Kidney epithelial cell (primary cell): Measurements from ENCODE around the genes FRA10AC1, TBC1D12, HELLS and CYP2C9.

DNA sequence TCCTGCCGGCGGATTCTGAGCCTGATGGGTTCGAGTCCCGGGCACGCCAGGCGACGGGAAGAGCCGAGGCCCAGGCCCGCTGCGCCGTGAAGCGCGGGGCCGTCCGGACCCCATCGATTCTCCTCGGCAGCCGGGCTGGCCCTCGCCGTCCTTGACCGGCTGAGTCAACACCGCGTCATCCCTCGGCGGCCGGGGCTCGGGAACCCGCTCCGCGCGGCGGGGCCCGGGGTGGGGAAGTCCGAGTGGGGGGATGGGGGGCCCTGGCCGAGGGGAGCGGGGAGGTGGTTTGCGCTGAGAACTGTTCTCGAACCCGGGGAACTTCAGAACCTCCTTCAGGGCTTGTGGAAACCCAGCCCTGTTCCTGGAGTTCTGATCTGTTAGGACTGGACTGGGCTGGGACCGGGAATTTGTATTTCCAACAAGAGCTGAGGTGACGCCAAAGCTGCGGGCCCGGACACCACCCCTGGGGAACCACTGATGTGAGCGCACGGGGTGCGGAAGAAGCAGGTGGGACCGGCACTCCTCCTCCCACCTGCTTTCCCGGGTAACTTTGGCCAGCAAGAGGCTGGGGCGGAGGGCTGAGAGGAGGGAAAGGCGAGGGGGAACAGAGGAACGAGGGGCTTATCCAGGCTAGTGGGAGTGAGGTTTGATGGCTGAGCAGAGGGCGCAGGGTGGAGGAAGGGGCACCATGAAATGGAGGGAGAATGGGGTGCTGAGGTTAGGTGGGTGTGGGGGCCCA, 6.3 kb downstream of the HHEX start:
- RAMPAGE, long total RNA = no peak
- RRBS = 7% methylated on average over 24 of the region's 52 CpGs

DNA sequence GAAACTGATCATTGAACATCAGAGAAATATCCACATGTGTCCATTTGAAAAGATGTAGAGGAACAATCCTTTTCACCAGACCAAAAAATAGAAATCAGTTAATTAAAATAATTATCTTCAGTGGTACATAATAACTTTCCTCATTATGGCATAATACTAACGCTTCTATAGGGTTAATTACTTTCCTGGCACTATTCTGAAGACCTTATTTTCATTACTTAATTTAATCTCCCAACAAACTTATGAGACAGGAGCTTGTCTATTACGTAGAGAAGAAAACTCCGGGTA, 30.3 kb upstream of the EXOC6 start:
- RAMPAGE, long total RNA = no peak
- RRBS = no CpG with 5 or more reads among the region's 3 CpGs

DNA sequence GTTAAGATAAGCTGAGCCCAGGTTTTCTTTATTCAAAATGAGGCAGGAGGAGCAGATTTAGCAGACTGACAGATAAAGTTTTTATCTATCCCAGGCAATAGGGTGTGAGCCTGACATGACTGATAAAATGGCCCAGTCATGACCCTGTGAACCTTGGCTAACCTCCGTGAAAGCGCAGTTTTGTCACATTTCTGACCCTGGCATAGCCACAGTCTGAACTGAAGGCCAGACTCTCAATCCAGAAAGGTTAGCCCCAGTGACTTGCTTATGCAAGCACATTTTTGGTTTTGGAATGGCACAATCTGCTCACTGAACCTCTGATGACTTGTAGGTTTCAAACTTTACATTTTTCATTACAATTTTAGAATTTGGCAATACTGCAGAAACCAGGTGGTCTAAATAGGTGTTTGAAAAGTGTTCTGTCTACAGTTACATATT, 4.4 kb downstream of the CYP26A1 start:
- RAMPAGE, long total RNA = no peak
- RRBS = no CpG with 5 or more reads among the region's 2 CpGs

DNA sequence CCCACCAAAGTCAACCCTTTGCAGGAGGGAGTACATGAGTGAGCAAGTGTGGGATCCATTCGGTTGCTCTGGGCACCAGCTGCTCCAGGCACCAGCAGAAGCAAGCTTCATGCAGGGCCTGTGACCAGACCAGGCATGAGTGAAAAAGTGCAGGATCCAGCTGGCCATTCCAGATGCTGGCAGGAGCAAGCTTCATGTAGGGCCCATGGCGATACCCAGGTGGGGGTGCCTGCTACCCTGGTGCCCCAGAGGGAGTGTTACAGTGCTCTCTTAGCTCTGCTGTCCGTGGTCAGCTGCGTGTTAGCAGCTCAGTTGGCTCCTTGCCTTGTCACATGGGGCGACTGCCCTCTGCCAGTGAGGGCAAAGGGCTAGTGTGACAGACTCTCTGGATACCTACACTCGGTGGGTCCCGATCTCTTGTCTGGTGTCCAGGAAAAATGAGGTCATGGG, 152.1 kb downstream of the CYP26A1 start:
- RAMPAGE, long total RNA = no peak
- RRBS = no CpG with 5 or more reads among the region's 7 CpGs

- RAMPAGE, long total RNA = no peak
- RRBS = no CpG with 5 or more reads among the region's 1 CpG
Measured at GRCh38 chr10:93258451-93258715, 184.7 kb downstream of the CYP26A1 start.

DNA sequence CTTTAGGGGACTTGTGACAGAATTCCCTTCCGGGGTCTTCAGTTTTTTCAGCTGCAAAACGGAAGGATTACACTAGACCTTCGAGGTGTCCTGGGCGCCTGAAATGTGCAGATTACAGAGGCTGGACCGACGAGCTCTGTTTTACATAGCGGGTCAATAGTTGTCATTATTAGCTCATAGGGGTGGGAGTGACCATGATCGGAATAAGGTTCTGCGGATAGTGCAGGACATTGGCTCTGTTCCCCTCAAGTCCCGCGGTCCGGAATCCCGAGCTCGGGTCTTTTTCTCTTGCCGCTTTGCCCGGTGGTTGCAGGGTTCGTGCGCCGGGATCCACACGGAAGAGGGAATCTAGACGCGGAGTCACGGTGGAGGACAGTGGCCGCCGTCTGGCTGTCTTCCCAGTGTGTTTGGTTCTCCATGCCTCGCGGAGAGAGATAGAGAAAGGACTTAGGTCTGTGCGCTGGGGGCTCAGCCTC, 1.4 kb downstream of the FFAR4 start:
- RAMPAGE, long total RNA = no peak
- RRBS = 63% methylated on average over 1 of the region's 28 CpGs

DNA sequence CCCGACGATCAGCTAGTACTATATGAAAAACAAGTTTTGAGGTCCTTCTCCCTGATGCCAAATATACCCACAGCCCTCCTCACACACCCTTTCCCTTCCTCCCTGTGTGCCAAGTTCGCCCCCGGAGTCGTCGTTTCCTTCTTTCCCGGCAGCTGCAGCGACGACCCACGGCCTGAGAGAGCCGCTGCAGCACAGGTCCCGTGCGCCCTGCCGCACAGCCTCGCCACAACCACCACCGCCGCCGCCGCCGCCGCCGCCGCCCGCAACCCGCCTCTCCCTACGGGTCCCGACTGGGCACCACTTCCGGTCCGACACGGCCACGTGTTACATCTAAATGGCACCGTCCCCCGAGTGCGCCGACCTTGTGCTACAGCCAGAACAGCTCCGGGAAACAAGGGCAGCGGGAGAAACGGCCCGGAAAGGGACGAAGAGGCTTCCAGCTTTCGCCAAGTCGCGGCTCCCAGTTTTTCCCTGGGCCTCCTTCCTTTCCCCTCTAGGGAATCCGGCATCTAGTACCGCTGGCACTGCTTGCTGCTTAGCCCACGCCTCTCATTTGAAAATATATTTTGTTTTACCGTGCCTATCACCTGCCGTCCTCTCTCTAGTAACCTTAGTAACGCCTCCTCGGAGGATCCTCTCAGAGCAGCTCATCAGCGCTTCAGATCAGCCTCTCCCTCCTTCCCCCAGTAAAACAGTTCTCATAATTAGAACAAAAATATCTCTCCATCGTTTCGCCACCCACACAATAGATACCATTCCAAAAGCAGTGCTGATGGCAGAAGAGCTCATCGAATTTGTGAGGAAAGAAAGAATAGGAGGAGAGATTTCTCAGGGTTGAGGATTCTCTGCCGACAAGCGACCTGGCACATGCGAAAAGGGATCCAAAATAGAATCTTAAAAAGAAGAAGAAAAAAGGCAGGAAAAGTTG, at the start of gene FRA10AC1:
FRA10AC1 (minus strand) TSS at position 305 of the 928 bp plus-strand sequence.
- RAMPAGE, long total RNA = start-site peak on the minus strand centred at position 236 of the sequence, 139 bp wide, 477 and 421 reads in 2 replicates
- RRBS = under 1% methylated on average over 11 of the region's 57 CpGs

DNA sequence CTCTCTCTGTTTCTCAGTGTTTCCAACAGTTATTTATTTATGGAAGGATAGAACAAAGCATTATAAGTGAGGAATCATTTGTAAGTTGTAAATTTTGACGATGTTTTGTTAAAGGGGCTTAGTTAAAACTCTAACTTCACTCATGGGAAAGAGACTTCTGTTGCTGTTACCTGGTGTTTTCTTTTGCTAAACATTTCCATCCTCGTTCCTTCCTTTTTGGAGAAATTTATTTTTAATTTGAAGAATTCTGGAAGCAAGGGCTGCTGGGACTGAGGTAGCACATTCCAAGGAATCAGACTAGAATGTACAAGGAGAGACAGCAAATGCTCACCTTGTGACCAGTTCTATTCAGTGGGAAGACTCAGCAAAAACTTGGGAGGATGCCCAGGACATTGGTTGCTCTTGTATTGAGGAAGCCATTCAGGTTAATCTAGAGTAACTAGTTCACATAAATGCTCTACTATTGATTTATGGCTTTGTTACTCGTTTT, 11.2 kb downstream of the PLCE1 start:
- RAMPAGE, long total RNA = no peak
- RRBS = no CpG with 5 or more reads among the region's 3 CpGs

- RAMPAGE, long total RNA = no peak
Measured at GRCh38 chr10:94213385-94213594, 149.4 kb downstream of the NOC3L start.

DNA sequence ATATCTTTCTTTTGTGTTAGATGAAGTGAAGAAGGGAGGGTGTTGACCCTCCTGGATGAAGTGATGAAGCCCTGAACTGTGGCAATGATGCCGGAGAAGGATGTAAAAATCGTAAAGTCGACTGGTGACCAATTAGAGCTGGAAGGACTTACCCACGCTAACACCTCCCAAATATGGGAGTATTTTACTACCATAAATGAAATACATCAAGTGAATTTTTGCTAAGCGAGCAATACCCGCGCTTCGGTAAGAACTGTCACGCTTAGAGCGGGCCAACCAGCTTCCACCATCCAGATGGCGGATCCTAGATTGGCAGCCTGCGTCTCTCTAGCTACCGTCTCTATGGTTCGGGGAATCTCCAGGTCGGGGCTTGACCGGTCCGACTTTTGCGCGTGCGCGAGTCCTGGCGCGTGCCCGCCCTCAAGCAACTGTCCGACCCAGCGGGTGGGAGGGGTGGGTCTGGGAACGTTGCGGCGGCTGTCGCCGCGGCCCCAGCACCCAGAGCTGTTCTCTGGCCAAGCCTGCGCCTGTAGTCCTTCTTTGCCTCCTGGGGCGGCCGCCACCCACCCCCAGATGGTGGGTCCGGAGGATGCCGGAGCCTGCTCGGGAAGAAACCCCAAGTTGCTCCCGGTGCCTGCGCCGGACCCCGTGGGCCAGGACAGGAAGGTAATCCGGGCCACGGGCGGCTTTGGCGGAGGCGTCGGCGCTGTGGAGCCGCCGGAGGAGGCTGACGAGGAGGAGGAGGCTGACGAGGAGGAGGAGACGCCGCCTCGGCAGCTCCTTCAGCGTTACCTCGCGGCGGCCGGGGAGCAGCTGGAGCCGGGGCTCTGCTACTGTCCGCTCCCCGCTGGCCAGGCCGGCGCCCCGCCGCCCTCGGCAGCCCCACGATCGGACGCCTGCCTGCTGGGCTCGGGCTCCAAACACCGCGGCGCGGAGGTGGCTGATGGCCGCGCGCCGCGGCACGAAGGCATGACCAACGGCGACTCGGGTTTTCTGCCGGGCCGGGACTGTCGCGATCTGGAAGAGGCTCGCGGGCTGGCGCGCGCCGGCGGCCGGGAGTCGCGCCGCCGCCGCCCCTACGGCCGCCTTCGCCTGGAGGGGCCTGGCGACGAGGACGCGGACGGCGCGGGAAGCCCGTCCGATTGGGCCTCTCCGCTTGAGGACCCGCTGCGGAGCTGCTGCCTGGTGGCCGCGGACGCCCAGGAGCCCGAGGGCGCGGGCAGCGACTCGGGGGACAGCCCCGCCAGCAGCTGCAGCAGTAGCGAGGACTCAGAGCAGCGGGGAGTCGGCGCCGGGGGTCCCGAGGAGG, at the start of gene TBC1D12:
TBC1D12 (plus strand) TSS at position 501 of the 1,309 bp plus-strand sequence.
- RAMPAGE, long total RNA = no peak
- RRBS = 1% methylated on average over 33 of the region's 133 CpGs

DNA sequence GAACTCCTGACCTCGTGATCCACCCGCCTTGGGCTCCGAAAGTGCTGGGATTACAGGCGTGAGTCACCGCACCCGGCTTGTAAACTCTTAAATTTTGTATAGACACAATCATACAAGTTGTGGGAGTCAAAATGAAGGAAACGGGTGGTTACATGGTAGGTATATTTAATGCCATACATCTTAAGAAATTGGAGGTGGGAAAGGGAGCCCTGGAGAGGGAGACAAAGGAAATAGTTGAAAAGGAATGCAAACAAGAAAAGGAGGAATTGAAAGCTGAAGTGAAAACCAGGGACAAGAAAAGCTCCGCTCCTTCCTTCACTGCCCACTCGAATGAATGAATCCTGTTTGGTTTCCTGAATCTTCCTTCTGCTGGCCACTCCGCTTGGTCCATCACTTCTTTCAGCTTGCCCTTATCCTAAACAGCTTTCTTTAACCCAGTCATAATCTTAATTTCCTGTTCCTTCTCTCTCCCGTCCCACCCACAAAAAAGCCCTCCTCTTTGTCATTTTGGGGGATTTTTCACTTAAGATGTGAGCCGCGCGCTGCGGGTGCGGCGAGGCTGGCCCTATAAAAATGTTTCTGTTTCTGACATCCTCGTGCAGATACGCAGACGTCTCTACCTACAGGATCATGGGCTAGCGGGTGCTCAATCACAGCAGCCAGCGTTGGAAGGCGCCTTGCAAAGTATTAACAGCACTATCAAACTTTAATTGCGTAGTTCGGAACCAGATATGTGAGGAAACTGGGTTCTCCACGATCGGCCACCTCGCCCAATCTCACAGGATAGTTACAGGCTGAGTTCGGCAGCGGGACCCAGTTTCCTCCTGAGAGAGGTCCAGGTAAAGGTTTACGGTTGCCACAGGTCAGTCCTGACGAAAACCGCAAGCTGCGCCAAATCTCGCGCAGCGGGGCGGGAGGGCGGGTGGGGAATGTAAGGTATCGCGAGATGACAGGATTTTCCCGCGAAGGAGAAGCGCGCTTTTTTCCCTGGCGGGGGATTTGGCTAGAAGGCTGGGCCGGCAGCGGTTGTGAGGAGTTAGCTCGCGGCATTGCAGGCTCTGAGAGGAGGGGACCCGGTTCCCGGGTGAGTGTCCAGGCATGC, at the start of gene HELLS:
HELLS (plus strand) TSS at position 965 of the 1,102 bp plus-strand sequence.
- RAMPAGE, long total RNA = start-site peak on the plus strand centred at position 977 of the sequence, 36 bp wide, 404 and 320 reads in 2 replicates
- RRBS = 0% methylated on average over 5 of the region's 52 CpGs

DNA sequence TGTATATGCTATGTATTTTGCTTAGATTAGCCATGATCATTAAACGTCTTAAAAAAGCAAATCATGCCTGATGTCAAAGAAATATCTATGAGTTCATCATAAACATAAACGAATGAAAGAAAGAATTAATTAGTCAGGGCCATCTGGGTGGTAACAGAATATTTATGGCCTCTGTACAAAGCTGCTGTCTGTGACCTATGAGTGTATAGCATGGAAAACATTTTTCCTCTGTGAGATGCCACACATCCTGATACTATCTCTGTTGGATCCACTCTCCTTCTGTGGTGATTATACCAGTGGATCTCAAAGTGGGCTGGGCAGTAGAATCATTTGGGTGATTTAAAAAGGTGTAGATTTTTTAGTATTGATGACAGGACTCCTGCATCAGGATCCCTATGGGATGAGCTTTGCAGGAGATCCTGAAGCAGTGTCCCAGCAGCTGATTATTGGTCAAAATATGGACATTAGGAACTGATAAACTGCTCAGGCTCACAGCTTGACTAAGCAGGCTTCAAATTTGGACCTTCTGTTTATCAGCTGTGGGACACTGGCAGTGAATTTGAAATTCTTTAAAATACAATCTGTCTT, 3.5 kb downstream of the CYP2C18 start:
- RAMPAGE, long total RNA = no peak
- RRBS = no CpG with 5 or more reads among the region's 2 CpGs

DNA sequence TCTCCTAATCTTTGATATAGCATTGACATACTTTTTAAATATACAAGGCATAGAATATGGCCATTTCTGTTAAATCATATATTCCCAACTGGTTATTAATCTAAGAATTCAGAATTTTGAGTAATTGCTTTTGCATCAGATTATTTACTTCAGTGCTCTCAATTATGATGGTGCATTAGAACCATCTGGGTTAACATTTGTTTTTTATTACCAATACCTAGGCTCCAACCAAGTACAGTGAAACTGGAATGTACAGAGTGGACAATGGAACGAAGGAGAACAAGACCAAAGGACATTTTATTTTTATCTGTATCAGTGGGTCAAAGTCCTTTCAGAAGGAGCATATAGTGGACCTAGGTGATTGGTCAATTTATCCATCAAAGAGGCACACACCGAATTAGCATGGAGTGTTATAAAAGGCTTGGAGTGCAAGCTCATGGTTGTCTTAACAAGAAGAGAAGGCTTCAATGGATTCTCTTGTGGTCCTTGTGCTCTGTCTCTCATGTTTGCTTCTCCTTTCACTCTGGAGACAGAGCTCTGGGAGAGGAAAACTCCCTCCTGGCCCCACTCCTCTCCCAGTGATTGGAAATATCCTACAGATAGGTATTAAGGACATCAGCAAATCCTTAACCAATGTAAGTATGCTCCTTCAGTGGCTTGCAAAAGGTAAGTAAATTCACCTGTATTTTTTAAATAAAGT, at the start of gene CYP2C9:
CYP2C9 (plus strand) TSS at position 443 of the 700 bp plus-strand sequence.
- RAMPAGE, long total RNA = no peak
- RRBS = no CpG with 5 or more reads among the region's 2 CpGs

DNA sequence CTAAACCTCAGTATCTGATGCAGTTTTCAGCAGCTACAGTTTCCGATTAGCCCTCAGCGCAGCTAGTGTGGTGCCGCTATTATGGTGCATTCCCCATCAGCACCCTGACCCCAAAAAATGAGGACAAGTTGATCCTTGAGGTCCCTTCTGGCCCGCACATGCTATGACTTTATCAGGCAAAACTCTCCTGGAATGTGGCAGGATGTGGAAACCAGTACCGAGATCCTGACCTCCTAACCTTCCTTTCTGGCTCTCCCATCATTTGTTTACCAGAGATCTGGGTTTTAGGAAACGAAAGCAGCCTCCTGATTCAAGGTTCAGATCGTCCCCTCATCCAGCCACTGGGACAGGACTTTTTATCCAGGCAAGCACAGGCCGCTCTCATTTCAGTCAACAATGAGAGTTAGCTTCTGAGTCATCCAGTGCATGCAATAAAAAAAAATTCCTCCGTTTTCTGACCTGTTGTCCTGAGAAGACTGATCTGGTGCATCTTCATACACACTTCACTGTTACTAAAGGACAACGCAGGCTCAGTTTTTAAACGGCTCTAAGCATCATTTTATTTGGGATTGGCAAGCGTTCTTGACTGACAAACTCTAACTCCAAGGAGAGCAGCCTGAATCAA, 17.3 kb downstream of the PDLIM1 start:
- RAMPAGE, long total RNA = no peak
- RRBS = no CpG with 5 or more reads among the region's 12 CpGs

GRCh38 chr10:95279398-95279790, 11.4 kb downstream of the PDLIM1 start:
- RAMPAGE, long total RNA = no peak
- RRBS = no CpG with 5 or more reads among the region's 3 CpGs

- RAMPAGE, long total RNA = no peak
- RRBS = no CpG with 5 or more reads among the region's 2 CpGs
Measured at GRCh38 chr10:95280673-95281153, 10.1 kb downstream of the PDLIM1 start.

GRCh38 chr10:95295791-95296016, 4.9 kb upstream of the PDLIM1 start:
- RAMPAGE, long total RNA = no peak
- RRBS = no CpG with 5 or more reads among the region's 5 CpGs

- RAMPAGE, long total RNA = no peak
- RRBS = no CpG with 5 or more reads among the region's 4 CpGs
Measured at GRCh38 chr10:95329543-95330318, 38.9 kb upstream of the PDLIM1 start.

- RAMPAGE, long total RNA = no peak
- RRBS = no CpG with 5 or more reads among the region's 8 CpGs
Measured at GRCh38 chr10:95415178-95415541, 124.4 kb upstream of the PDLIM1 start.

DNA sequence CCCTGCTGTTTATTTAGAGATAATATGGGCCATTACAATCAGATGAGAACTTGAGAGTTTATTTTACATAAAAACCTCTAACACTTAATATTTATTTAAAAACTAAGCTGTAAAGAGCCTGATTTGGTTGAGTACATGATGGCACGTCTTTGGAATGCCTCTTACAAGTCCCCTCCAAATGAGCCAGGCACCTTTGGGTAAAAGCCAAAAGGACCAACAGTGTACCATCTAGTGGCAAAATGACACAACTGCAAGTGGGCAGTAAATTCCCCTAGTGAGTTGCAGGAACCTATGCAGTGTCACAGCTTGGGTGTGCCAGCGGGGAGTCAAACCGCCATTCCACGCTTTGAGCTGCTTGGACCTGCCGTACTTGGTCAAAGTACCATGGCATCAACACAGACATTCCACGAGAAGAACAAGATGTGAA, 115.3 kb downstream of the SORBS1 start:
- RAMPAGE, long total RNA = no peak
- RRBS = no CpG with 5 or more reads among the region's 6 CpGs